Mesenchymal stem cell of Wharton's jelly (primary cell): ENCODE data around the genes TMEM39A and COX17.

DNA sequence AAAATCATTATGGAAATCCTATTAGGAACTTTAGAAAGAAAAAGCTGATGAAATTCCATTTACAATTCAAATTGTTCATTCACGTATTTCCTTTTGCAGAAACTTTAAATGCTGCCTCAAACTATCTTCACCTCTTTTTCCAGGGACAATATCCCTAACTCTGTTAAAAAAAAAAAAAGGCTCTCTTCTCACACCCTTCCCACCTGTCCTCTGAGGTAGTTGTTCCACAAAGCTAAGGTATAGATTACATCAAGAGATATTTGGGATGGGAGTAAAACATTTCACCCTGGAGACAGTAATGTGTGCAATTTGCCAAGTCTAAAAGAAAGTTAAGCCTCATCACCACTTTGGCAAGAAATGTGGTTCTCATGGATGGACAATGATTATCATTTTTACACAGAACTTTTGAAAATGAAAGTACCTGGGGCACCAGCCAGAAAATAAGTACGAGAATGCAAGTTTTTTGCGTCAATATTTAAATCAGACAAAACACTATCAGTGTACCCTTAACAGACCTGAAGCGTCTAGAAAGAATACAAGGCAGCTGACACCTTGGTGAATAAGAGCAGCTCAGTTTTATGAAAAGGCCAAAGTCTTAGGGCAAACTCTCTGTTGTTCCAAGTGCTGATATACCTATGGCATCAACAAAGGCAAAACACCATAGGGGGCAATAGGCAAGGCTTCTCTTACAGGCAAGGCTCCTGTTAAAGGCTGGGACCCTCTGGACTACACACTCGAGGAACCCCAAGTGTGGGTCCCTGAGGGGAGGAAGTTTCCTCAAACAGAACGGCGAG, 290.7 kb downstream of the TIGIT start:
- CAGE, long polyA plus RNA = no peak

GRCh38 chr3:115092342-115092966, 54.6 kb downstream of the ZBTB20 start:
- CAGE, long polyA plus RNA = no peak

GRCh38 chr3:115187100-115187427, 40.0 kb upstream of the ZBTB20 start:
- CAGE, long polyA plus RNA = no peak

DNA sequence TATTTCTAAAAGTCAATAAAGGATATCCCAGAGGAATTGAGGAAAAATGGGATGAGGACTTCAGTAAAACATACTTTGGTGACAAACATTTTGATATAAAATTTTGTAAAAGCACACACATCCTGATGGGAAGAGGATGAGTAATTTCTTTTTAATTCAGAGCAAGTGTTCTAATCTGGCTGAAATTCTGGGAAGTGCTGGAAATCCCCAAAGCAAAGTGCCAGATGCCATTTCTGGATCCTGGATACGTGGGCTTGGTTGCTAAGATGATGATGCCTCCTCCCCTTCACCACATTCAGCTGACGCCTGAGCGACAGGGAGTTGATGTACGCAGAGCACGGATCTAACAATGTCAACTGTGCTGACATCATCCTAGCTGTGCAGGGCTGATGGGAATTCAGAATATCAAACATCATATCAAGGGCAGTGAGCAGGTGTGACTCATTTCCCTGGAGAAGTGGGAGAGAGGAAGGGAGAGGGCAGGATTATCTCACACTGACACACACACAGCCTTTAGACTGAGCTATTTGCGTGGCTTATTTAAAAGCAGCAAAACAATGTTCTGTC, 92.5 kb upstream of the ZBTB20 start:
- CAGE, long polyA plus RNA = no peak

- CAGE, long polyA plus RNA = no peak
Observed at GRCh38 chr3:115254783-115255328, 107.8 kb upstream of the ZBTB20 start.

GRCh38 chr3:115998786-115999400, 375.6 kb downstream of the GAP43 start:
- CAGE, long polyA plus RNA = no peak

GRCh38 chr3:116444032-116444675, 1.1 kb downstream of the LSAMP start:
- CAGE, long polyA plus RNA = no peak

GRCh38 chr3:117692641-117693128, 1247.4 kb upstream of the LSAMP start:
- CAGE, long polyA plus RNA = no peak

GRCh38 chr3:118742971-118743132, 291.8 kb downstream of the IGSF11 start:
- CAGE, long polyA plus RNA = no peak

- CAGE, long polyA plus RNA = no peak
Observed at GRCh38 chr3:119350059-119350863, 56.1 kb downstream of the ARHGAP31 start.

DNA sequence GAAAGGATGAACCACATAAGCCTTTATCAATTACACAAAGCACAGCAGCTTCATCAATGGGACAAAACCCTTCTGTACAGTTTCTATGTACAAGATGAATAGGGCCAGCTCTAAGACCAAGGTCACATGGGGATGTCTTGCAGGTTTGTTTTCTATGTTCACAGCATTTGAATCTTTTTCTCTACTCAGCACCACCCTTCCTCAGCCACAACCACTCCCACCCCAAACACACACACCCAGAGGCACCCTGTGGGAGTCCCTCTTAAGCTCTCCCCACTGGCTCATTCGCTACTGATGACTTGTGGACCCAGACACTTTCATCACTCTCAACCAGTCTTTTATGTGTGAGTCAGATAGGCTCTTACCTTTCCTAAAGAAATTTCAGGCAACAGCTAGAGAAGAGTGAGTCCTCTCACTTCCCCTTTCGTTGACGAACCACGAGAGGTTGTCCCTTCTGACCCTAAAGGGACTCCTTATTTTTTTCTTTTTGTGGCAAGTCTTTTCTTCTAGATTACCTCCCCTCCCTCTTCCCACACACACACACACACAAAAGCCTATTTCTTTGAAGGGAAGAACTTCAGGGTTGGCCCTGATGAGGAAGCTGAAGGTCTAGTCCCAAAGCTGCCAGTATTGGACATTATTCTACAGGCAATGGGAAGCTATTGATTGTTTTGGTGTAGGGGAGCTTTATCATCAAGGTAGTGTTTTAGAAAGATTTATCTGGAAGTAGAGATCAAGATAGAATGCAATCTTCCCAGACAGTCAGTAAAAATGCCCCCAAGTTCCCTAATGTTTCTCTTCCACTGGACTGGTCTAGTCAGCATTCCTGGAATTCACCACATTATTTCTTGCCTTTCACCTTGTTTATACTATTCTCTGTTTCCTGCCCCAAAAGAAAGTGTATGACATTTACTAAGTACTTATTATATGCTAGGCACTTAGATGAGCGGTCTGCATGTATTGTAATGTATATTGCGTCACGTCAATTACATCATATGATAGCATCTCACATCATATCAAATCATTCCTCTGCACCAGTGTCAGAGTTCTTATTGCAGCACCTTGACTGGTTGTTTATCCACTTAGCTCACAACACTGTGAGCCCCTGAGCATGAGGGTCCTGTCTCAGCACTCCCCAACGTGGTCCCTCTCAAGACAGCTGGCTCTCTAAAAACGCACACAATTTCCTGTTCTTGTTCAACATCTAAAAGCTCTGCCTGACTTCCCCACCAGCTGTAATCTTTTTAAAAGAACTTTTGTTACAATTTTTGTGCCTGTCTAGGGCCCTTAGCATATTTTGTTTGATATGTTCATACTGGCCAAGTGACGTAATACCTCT, 58.4 kb downstream of the ARHGAP31 start:
- CAGE, long polyA plus RNA = no peak

- CAGE, long polyA plus RNA = no peak
Observed at GRCh38 chr3:119435560-119436558, 27.6 kb downstream of the TMEM39A start.

- CAGE, long polyA plus RNA = no peak
Observed at GRCh38 chr3:119443163-119443676, 20.2 kb downstream of the TMEM39A start.

GRCh38 chr3:119455635-119456321, 7.6 kb downstream of the TMEM39A start:
- CAGE, long polyA plus RNA = no peak

GRCh38 chr3:119463122-119464130, at the start of gene TMEM39A:
TMEM39A (minus strand) TSS chr3:119463615.
- CAGE, long polyA plus RNA = no peak

DNA sequence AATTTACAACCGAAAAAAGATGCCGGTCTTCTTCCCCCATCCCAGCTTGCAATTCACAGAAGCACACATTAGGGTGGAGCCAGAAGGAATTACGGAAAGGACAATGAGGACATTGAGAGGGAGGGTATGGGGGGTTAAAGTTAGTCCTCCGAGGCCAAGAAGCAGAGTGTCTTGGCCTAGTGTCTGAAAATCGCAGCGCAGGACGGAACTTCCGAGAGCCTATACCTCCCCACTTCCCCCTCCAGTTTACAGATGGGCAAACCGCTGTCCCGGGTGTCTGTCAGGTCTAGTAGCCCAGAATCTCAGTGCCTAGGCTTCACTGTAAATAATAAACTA, 788 bp downstream of the ADPRH start:
- CAGE, long polyA plus RNA = no peak

DNA sequence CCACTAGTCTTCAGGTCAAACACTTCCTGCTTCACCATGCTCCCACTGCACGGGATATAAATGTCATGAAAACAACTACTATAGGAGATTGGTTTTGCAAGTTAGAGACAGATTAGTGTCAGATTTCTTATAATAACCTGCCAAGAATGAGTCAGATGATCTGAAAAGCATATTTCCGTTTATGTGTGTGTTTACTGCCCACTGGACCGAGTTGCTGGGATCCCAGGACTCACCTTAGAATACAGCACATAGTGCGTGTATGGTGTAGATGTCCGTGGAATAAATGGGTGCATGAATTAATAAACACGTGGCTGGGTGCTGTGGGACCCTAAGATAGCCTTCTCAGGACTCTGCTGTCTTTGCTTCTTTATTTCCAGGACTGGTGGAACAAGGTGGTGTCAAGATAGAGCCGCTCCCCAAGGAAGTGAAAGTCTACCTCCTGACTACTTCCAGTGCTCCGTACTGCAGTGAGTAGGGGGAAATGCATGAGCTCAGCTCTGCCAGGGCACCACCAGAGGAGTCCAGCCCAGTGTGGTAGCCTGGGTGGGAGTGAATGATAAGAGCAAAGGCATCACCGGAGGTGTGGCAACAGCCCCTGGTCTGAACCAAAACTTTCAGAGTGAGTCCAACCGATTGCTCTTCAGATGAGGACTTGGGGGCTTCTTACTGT, 21.6 kb downstream of the PLA1A start:
- CAGE, long polyA plus RNA = no peak

DNA sequence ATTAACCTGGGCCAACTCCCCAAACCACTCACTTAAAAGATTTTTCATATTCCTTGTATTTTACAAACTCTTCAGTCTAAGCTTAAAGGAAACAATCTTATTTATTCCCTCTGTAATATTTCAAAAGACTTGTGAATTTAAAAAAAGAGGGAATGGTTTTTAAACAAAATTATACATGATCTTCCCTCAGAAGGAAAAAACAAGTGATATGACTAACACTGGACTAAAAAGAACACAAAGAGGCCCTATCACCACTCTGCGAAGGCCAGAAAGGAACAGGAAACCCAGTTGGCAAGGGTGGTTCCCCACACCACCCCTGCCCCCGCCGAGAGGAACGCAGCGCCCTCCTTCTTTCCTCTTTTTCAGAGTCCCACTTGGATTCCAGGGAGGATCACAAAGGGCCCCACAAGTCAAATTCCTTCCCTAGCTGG, 29.6 kb downstream of the PLA1A start:
- CAGE, long polyA plus RNA = no peak

DNA sequence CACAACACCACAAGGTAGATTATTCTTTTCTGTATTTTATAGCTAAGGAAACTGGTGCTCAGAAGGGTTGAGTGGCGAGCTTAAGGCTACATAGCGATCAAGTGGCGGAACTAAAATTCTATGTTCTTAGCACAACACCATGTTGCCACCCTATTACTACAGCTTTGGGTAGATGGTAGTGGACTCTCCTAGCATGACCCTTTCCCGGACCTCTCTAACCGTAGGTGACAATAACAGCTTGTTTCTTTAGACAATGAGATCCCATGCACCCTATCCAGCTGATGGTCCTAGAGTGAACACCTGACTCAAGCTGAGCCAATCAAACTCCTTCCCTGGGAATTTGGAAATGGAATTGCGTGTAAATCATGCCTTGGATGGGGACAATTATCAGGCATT, 4.7 kb downstream of the POPDC2 start:
- CAGE, long polyA plus RNA = no peak

DNA sequence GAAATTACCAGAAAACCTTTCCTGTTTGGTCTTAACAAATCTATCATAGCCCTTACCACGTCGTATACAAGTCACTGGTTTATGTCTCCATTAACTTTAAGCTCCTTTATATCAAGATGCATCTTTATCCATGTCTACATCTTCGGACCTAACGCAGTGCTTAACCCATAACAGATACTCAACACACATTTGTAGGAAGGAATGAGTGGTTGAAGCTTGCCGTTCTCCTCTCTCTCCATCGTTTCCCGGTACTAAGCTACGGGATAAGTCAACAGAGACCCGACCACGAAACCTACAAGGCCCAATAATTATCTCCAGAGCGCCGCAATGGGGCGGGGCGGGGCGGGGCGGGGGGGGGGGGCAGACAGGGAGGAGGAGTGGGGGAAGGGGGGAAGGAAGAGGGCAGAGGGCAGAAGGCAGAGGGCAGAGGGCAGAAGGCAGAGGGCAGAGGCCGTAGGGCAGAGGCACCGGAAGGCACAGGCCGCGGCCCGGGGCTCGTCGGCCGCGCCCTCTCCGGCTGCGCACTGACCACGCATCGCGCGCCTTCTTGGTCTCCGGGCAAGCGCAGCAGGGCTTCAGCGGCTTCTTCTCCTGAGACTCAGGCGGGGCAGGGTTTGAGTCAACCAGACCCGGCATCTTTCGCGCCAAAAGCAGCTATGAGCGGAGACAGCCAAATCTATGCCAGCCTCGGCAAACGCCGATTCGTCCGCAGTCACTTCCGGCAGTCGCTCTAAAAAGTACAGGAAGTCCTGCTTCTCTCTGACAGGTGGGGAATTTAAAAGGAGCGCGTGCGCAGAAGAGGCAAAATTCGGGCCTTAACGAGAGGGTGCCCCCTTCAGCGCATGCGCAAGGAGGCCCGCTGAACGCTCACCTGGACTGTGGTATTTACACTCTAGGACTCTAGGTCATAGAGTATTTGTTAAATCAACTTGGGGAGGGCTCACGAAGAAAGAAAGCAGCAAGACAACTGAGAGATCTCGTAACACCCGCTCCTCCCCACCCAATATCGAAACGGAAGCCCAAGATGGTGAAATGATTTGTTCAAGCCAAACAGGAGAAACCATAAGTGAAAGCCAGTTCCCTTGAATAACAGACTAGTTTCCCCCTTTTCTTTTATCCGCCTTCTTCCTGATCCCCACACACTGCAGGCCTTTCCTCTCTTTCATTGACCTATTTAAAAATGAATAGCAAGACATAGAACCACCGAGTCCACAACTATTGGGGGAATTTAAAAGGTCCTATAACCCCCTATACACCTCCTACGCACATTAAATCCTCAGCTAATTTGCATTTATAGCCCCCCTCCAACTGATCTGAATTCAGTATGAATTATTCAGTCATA, at the start of gene COX17:
Gene COX17, minus strand, starts transcription at position 732 of the 1,342 bp plus-strand sequence.
- CAGE, long polyA plus RNA = start-site peak on the minus strand centred at position 718 of the sequence, 29 bp wide, 157 and 322 reads in 2 replicates